Mesenchymal stem cell of the bone marrow (primary cell): ENCODE measurements around a stretch of chr1.

DNA sequence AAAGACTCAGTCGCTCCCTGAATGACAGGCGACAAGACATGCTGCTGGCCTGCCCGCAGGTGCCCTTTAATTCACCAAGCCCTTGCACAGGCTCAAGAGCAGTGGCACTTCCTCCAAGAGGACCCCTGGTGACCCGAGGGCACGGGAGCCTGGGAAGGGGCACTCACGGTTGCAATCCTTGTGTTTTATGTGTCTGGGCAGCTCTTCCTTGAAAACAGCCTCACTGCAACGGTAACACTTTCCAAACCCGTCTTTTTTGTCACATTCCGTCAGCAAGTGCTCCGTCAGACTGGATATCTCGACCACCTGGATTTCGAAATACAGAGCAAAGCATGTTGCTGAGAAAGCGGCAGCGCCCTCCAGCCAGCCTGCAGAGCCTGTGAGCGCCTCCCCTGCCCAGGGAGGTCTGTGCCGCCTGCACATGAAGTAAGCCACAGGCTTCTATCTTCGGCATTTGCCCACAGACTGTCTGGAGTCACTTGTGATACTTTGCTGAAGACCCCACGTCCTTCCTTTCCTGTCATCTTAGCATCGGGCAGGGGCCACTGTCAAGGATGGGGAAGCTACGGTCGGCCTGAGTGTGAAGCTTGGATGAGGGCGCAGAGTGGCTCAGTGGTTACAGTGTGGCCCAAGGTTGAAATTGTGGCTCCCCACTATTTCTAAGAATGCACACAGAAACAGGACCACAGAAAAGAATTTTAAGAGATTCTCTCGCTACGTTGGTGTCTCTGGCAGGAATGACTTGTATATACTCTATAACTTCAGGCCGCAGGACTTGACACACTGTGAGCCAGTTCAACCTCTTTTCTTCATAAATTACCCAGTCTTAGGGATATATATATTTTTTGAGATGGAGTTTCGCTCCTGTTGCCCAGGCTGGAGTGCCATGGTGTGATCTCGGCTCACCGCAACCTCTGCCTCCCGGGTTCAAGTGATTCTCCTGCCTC, 27.2 kb upstream of the LRRC47 start:
- CAGE, long polyA plus RNA = no peak

DNA sequence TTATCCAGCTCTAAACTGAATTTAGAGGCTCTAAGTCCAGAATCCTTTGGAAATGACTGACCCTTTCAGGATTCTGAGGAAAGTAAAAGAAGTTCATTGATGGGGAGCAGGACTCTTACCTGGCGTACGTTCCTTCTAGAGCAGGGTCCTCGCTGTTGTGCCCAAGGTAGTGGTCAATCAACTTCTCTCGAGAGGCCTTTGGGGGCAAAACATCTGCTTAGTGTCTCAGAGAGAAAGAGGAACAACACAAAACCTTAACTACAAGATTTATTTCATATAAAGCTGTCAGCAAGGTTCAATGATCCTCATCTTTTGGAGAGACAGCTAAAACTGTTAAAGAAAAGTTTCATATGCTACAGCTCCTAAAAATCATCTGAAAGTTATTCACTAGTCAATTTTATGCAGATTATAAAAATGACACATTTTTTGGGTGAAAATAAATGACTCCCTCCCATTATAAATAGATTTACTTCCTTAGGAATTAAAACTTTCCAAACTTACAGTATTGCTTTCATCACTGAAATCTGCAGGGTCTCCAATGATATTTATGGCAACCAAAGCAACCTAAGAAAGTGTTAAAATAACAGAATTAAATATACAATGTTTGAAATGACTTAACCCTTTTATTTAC, 12.1 kb downstream of the CEP104 start:
- CAGE, long polyA plus RNA = no peak

- CAGE, long polyA plus RNA = no peak
Measured at GRCh38 chr1:3883336-3884032, 16.6 kb downstream of the C1orf174 start.

- CAGE, long polyA plus RNA = no peak
Measured at GRCh38 chr1:3900555-3901131, 571 bp upstream of the C1orf174 start.

DNA sequence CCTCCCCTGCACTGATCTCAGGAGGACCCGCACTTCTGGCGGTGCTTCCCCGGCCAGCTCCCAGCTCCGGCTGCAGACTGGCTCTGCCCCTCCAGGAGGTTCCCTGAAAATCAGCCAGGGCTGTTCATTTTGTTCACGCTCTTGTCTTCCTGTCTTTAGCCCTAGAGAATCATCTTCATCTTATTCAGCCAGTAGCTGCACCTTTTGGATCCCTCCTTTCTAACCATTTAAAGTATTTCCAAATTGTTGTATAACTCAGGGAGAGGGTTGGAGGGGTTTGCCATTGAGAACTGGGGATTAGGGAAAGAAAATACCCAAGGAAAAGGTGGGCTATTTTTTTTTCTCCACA, 259.2 kb upstream of the C1orf174 start:
- CAGE, long polyA plus RNA = no peak

DNA sequence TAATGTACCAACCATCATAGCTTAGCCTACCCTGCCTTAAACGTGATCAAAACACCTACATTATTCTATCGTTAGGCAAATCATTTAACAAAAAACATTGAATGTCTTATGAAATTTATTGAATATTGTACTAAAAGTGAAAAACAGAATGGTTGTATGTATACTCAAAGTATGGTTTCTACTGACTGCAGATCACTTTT, 553.8 kb downstream of the AJAP1 start:
- CAGE, long polyA plus RNA = no peak

DNA sequence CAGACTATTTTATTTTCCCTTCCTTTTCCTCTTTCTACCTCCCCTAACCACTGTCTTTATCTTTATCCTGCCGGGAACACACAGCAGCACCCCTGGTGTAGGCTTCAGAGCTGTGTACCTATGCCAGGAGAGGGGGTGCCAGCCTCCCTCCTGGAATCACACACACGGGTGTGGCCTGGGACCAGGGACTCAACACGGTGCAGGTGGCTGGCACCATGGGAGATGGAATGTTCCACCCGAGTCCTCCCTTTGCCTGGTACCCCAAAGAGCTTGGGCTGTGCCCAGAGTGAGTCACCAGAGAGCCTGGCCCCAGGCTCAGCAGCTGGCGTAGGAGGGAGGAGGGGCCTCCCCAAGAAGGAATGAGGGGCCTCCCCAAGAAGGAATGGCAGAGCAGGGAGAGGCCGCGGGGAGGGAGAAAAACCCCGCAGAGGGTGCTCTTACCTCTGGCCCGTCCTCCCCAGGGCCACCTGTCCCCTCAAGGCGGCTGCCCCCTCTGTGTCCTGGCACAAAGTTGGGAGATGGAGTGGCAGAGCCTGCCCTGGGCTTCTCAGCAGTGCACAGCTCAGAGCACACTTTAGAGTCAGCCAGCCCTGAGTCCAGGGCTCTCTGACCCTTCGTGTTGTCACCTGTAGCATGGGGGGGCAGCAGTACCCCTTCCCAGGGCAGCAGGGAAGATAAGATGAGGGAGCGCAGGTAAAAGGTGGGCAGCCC, 20.4 kb upstream of the KCNAB2 start:
- CAGE, long polyA plus RNA = no peak

- CAGE, long polyA plus RNA = no peak
Measured at GRCh38 chr1:6040134-6040620, 5.5 kb upstream of the KCNAB2 start.

DNA sequence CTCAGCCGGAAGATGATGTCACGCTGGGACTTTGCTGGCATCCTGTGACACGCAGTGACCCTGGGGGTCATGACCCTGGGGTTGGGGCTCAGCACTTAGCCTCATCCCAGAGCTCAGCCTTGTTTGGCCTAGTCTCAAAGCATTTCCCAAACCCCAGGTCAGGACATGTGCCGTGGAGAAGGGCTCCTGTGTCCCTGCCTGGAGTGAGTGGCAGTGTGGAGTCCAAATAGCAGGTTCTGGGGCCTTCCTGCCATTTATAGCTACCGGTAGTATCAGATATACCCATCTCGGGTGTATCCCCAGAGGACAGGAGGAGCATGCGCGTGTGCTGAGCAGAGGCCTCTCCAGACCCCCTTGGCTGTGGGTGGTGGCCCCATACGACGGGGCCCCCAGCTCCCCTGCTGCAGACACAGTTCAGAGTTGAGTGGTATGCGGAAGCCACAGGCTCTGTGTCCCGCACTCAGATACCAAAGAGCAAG, 377 bp upstream of the KCNAB2 start:
- CAGE, long polyA plus RNA = no peak

DNA sequence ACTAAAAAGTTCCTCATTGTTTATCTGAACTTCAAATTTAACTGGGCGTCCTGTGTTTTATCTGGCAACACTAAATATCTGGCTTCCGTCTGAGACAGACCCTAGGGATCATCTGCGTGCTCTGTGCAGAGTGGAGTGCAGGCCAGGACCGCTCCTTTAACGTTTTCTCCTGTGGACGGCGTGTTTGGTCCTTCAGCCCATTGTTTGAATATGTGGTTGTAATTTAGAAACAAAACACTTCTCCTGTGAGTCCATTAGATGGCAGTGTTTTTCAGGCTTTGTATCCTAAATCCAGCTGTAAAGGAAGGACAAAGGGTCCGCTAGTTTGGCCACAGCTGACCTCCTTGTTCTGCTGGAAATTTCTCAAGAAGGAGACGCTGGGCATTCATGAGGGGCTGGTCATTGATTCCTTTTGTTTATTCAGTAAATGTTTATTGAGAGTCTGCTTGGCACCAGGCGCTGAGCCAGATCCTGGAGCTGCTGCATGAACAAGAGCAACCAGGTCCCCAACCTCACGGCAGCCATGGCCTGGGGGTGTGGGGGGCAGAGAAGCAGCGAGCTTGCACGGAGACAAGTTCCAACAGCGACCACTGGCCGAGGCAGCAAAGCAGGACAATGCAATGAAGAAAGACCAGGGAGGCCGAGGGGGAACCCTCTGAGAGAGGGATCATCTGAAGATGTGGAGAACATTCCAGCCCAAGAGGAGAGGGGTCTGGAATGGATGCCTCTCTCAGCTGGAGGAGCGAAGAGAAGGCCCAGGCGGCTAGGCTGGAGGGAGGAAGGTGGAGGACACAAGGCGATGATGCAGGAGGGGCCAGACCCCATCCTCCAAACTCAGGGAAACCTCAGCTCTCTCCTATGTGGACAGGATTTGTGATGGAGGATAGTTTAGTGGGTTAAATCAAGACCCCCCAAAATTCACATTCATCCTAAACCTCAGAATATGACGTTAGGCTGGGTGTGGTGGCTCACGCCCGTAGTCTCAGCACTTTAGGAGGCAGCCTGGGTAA, 7.5 kb downstream of the KCNAB2 start:
- CAGE, long polyA plus RNA = no peak

GRCh38 chr1:6179008-6179459, 1.1 kb downstream of the CHD5 start:
- CAGE, long polyA plus RNA = no peak

DNA sequence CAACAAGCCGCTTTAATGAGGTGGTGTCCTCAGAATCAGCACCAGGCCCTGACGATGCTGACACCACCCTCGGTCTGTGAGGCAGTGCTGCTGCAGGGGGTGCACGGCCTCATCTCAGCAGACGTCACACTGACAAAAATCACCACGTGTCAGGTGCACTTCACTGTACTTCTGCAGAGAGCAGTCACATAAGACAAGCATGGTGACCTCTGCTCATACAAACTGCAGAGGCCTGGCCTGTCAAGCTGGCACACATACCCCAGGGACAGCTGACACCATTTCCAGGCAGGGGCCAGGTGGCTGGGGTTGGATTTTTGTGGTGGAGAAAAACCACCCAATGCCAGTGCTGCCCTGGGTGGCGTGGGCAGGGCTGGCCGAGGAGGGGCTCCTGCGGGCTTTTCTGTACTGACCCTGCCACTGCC, 33.2 kb upstream of the GPR153 start:
- CAGE, long polyA plus RNA = no peak

GRCh38 chr1:6359224-6360063, 34.1 kb downstream of the ACOT7 start:
- CAGE, long polyA plus RNA = no peak

- CAGE, long polyA plus RNA = no peak
Measured at GRCh38 chr1:6392070-6392609, 1.4 kb downstream of the ACOT7 start.

DNA sequence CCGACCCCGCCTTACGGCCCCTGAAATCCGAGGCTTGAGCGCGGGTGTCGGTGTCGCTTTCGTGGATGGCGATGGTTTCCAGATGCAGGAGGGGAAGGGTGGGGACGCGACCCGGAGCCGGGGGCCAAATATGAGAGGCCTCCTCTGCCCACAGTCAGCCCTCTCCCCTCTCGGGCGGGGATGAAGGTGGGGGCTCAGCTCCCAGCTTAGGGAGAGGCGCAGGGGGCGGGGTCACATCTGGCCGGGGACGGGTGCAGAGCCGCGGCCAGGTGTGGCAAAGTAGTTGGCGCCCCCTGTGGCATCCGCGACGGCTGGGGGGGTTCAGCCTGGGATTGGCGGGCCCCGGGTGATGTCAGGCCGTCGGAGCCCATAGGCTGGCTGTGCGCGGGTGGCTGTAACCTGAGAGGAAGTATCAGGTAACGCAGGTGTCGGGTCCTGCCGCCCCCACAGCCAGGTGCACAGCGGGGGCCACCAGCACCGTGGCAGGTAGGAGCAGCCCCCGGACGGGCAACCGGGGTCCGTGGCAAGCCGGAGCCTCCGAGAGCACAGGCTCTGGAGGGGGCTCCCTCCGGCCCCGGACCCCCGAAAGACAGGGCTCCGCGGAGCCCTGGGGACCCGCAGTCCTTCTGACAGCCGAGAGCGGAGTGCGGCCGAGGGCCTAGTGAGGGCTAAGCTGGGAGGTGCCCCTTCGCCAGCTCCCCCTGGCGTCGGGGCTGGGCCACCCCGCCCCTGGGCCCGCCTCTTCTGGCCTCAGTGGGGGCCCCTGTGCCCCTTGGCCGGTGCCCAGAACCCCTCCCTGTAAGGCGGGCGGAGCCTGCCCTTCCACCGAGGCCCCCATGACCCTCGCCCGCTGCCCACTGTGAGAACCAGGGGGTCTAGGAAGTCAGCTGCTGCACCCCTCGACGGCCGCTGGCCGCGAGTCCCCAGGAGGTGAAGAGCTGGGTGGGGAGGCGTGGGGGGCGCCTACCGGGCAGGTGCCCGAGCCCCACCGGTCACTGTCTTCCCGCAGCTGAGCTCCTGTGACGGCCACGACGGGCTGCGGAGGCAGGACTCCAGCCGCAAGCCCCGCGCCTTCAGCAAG, 18.0 kb downstream of the TNFRSF25 start:
- CAGE, long polyA plus RNA = no peak

- CAGE, long polyA plus RNA = no peak
Measured at GRCh38 chr1:6467650-6468478, 1.9 kb upstream of the TNFRSF25 start.

DNA sequence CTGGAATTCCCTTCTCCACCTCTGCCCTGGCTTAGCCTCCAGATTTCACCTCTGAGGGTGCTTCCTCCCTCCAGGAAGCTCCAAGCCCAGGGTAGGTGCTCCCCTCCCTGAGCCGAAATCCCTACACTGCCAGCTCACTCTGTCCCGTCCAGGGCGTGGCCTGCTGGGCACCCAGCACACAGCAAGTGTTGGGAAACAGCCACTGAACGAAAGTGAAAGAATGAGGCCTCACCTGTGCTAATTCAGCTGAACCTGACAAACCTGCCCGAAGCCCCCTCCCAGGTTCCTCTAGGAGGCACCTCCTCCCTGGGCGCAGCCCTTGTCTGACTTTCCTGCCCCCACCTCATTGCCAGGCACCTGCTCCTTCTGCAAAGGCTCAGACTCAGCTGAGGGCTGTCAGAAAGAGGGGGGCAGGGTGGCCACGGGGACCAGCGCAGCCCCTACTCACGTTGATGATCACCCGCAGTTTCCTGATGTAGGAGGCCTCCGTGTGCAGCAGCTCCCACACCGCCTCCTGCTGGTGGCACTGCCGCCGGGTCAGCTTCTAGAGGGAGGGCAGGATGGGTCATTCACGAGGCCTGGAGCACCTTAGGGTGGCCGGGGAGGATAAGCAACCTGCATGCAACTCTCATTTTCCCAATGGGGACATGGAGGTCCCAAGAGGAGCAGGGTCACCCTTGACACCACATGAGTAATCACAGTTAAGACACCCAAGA, 6.3 kb upstream of the TNFRSF25 start:
- CAGE, long polyA plus RNA = no peak

GRCh38 chr1:6587262-6588574, 7.9 kb downstream of the ZBTB48 start:
- CAGE, long polyA plus RNA = no peak

GRCh38 chr1:6592293-6592596, 10.4 kb downstream of the KLHL21 start:
- CAGE, long polyA plus RNA = no peak

DNA sequence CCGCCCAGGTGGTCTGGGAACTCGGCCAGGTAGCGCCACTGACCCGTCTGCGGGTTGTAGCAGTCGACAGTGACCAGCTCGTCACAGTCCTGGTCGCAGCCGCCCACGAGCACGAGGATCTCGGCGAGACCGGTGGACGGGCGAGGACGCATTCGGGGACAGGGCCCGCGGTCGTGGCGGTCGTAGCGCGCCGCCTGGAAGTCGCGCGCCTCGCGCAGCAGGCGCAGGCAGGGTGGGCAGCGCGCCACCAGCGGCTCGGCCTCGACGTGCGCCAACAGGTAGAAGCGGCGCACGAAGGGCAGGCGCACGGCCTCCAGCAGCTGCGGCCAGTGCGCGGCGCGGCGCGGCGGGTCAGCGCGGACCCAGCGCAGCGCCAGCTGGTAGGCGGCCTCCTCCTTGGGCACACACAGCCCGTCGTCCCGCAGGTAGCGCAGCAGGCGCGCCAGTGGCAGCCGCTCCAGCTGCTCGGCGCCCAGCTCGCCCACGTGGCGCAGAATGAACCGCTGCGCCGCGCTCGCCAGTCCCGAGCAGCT, 762 bp downstream of the KLHL21 start:
- CAGE, long polyA plus RNA = no peak